Measurements from ENCODE around the genes MYB and AHI1.

DNA sequence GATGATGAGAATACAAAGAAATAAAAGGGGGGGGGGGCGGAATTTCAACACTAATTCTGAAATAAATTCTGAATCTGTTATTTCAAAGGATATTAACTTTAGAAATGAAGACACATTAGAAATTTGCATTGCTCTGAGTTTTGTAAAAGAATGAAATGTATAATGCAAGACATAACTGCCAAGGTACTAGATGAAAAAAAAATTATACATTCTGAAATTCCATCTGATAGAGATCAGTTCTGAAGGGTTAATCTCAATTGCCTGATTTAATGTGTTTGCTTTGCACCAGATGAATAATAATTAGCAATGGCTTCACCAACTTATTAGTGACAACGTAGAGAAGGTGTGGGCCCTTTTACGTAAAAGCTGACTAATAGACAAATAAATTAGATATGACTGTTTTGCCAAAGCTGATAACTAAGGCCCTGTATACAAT lies 11.0 kb downstream of the SGK1 start:
- PRO-cap, result no peak
- RAMPAGE, long total RNA, result no peak

- PRO-cap, result no peak
- RAMPAGE, long total RNA, result no peak
Measured at GRCh38 chr6:134316669-134317344, 1.1 kb downstream of the SGK1 start.

- PRO-cap, result no peak
- RAMPAGE, long total RNA, result no peak
Measured at GRCh38 chr6:134516949-134517744, 199.2 kb upstream of the SGK1 start.

- PRO-cap, result no peak
- RAMPAGE, long total RNA, result no peak
Measured at GRCh38 chr6:134520309-134520767, 202.4 kb upstream of the SGK1 start.

GRCh38 chr6:134523931-134524417 lies 206.1 kb upstream of the SGK1 start:
- PRO-cap, result no peak
- RAMPAGE, long total RNA, result no peak

- PRO-cap, result no peak
- RAMPAGE, long total RNA, result no peak
Measured at GRCh38 chr6:134640653-134640876, 309.3 kb downstream of the ALDH8A1 start.

DNA sequence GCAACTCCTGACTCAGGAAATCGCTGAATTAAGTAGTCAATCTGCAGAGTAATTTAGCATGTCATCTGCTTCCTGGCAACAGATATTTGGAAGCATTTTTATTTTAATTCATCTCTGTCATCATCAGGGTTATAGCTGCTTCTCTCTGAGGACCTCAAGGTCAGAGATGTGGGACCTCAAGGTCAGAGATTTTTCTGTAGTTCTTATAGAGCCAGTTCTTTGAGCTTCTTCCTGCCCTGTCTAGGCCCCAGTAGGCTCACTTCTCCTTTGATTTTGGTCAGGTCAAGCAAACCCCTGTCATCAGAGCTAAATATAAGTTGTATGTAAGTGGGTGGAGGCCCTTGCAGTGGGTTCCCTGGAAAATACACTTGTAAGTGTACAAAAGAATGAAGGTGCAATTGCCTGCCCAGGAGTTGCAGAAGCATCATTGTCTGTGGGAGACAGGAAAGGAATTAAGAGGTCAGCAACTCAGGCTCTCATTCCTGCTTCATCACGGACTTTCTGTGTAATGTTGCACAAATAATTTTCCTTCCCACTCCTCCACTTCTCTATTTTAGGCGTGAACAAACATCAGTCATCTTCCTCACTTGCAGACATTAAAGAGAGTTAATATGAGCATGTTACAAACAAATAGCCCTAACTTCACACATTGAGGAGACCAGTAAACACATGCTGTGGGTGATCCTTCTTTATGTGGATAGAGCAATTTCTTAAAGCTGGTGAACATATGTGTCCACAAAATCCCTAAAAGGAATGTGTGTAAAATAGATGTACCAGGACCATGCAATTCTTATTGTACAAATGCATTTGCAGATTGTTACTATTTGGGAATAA lies 229.2 kb downstream of the ALDH8A1 start:
- PRO-cap, result no peak
- RAMPAGE, long total RNA, result no peak

DNA sequence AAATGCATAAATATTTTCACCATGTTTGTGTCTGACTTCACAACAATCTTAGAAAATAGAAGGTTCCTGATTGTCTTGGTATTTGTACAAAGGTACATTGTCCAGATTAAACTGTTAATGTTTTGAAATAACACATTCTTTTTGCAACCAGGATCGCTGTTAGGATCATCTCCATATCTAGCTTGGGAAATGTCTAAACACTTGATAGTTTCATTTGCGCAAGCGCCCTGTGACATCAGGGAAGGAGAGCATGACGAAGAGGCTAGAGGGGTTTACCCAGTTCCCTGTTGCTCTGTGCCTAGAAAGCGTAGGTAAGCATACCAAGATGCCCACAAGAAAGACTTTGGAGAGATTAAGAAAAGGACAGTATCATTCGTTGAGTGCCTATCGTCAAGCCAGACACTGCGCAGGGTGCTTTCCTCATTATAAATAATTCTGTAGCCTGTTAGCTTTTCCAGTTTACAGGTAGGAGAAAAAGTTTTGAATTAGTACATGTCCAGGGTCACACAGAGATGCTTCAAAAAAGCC lies 19.4 kb downstream of the ALDH8A1 start:
- PRO-cap, result no peak
- RAMPAGE, long total RNA, result no peak

DNA sequence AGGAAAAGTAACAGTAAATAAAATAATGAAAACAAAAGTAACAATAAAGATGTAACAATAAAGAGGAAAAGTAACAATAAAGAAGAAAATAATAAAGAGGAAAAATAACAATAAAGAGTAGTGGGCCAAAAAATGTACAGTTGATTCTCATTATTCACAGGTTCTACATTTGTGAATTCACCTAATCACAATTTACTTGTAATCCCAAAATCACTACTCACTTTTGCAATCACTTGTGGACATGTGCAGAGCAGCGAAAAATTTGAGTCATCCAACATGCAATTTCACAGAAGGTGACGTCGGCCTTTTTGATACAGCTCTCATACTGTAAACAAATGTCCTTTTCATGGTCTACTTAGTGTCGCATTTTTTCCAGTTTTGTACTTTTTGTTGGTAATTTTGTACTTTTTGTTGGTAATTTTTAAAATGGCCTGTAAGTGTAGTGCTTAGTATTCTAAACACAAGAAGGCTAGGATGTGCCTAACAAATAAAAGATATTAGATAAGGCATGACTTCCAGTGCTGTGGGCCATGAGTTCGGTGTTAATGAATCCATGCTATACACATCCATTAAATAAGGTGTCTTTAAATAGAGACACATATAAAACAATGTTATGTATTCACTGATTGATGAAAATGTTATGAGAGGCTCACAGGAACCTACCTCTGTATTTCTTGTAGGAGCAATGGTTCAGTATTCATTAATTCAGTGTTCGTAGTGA lies 23.8 kb downstream of the HBS1L start:
- PRO-cap, result no peak
- RAMPAGE, long total RNA, result no peak

- PRO-cap, result no peak
- RAMPAGE, long total RNA, result no peak
Measured at GRCh38 chr6:135088799-135089256, 34.2 kb upstream of the HBS1L start.

- PRO-cap, result no peak
- RAMPAGE, long total RNA, result no peak
Measured at GRCh38 chr6:135181026-135182123, at the start of gene MYB. Gene MYB, plus strand, starts transcription at chr6:135181308.

DNA sequence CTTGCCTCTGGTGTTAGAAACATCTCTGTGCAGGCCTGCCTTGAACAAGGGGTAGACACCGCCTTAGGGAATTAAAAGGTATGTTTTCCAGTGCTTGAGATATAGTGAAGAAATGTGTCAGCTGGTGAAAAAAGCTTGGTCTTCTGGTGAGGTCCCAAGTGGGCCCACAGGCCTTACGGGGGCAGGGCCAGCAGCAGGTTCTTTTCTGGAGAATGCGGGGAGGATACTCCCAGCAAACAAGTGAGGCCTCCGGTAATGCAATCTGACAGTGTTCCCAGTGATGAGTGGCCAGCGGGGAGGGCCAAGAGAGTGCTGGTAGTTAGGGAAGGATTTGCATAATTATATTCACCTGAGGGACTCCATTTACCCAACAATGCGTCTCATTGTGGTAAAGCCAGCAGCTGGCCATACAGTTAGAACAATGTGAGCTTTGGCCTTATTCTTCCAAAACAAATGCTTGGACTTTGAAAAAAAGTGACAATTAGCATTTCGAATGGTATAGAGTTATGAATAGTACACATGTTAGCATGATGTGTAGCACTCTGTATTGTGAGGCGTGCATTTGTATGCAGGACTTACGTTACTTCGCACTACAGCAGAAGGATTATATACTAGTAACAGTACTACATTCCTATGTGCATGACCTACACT lies 69.7 kb downstream of the MYB start:
- PRO-cap, result no peak
- RAMPAGE, long total RNA, result no peak

GRCh38 chr6:135497216-135498128 lies at the start of gene AHI1:
Gene AHI1, minus strand, starts transcription at chr6:135497740.
- PRO-cap, result no peak
- RAMPAGE, long total RNA, result no peak

- PRO-cap, result no peak
- RAMPAGE, long total RNA, result no peak
Measured at GRCh38 chr6:135811177-135811560, 40.3 kb upstream of the PDE7B start.

DNA sequence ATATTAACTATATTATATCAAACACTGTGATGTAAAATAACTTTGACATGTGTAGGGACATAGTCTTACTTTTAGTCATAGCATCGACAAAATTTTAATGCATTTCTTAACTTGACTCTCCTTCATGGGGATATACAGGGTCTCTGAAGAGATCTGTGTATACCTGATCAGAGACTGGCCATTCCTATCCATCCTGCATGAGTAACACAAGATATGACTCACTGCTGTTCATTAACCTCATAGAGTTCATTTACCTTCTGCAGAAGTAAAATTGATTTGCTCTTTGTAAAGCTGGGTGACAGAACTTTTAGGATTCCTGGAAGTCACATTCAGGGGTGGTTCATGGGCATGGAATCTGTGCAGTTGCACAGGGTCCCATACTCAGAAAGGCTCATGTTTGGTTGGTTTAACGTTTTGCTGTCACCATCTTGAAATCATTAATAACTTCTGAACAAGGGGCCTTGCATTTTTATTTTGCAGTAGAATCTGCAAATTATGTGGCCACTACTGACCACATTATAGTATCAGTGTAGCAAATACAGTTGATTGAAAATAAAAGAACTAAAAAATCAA lies 53.2 kb downstream of the PDE7B start:
- PRO-cap, result no peak
- RAMPAGE, long total RNA, result no peak

- PRO-cap, result no peak
- RAMPAGE, long total RNA, result no peak
Measured at GRCh38 chr6:135921979-135922584, 70.6 kb downstream of the PDE7B start.

GRCh38 chr6:136252662-136253054 lies 2.5 kb upstream of the MTFR2 start:
- PRO-cap, result no peak
- RAMPAGE, long total RNA, result no peak

GRCh38 chr6:136262166-136263589 lies 12.6 kb upstream of the MTFR2 start:
- PRO-cap, result no peak
- RAMPAGE, long total RNA, result no peak

- PRO-cap, result no peak
- RAMPAGE, long total RNA, result no peak
Measured at GRCh38 chr6:136325885-136326615, 36.4 kb upstream of the BCLAF1 start.

DNA sequence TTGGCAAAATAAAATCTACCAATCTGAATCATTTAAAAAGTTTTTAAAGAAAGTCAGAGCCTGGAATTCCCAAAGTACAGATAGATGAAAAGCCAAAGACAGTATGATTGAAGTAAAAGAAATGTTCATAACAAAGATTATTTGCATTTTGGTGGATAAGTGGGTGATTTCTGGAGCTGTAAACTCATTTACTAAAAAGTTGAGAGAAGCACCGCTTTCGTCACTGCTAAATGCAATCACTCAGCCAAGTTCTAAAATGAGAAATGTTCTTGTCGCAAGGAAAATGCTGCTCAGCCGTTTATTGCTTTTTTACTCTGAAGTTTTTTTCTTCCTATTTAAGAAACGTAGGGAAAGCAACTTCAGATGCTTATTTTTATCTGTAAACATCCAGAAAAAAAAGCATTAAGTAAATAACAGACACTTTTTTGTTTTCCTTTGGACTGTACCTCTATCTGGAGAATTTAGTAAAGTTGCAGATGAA lies 93.6 kb upstream of the BCLAF1 start:
- PRO-cap, result no peak
- RAMPAGE, long total RNA, result no peak

All from spinal cord (tissue), 3 donors.